HTR-8/SVneo (cell line): ENCODE measurements around a stretch of chr7.

GRCh38 chr7:99572340-99572905 is 14.0 kb downstream of the ZNF655 start:
- RRBS = no CpG with 5 or more reads among the region's 4 CpGs

DNA sequence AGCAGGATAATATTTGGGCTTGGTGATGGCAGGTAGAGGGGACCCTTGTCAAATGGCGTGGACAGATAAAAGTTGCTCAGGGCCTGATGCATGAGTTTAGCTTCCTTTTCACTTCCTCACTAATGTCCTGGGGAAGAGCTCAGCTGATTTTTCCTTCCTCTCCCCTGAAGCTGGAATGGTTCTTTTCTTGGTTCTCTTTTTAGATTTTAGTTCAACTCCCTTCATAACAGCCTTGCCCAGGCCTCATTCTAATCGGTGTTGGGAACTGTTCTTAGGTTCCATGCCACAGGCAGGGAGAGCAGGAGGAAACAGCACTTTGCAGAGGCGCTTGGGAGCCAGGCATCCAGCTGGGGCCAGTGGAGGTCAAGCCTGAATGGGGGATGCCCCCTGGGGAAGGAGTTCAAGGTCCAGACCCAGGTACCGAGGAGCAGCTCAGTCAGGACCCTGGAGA is 4.4 kb downstream of the ZSCAN25 start:
- RRBS = no CpG with 5 or more reads among the region's 4 CpGs

GRCh38 chr7:99625729-99626453 is 9.1 kb downstream of the ZSCAN25 start:
- RRBS = no CpG with 5 or more reads among the region's 10 CpGs

DNA sequence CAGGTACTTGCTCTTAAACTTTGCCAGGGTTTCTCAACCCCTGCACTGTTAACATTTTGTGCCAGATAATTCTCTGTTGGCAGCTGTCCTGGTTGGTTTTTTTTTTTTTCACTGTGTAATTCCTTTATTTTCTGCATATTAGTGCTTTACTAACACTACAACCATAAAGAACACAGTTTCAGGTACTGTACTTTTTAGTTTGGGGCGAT is 18.2 kb downstream of the ZSCAN25 start:
- RRBS = no CpG with 5 or more reads among the region's 1 CpG

- RRBS = no CpG with 5 or more reads among the region's 12 CpGs
Measured at GRCh38 chr7:99859931-99860818, 16.7 kb downstream of the OR2AE1 start.

- RRBS = no CpG with 5 or more reads among the region's 1 CpG
Measured at GRCh38 chr7:99889837-99890063, 12.9 kb upstream of the OR2AE1 start.

DNA sequence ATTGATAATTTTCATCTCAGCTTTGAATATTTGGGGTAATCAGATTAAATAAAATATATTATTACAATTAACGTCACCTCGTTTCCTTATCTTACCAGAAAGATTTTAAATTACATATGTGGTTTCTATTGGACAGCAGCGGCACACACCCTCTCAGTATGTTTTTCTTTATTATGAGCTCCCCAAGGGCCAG is 849 bp downstream of the TRIM4 start:
- RRBS = no CpG with 5 or more reads among the region's 3 CpGs

GRCh38 chr7:100034102-100035320 is 15.1 kb upstream of the ZSCAN21 start:
- RRBS = no CpG with 5 or more reads among the region's 18 CpGs

DNA sequence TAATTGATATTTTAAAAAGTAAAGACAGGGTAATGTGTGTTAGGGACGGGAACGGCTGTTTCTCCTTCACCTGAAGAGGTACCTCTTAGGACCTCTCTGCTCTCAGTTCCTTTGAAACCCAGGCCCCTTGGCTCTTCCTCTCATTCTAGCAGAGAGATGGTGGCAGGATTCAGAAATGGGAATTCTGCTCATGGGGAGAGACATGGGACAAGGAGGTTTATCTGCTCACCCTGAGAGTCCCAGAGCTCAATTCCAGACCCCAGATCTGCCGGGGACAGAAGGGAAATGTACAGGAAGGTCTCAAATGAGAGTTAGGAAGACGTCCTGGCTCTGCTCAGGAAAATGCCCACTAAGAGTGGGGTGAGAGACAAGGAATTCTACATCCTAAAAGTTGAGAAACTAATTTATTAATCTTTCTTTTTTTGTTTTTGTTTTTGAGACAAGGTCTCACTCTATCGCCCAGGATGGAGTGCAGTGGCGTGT is 8.6 kb downstream of the ZNF3 start:
- RRBS = no CpG with 5 or more reads among the region's 6 CpGs

DNA sequence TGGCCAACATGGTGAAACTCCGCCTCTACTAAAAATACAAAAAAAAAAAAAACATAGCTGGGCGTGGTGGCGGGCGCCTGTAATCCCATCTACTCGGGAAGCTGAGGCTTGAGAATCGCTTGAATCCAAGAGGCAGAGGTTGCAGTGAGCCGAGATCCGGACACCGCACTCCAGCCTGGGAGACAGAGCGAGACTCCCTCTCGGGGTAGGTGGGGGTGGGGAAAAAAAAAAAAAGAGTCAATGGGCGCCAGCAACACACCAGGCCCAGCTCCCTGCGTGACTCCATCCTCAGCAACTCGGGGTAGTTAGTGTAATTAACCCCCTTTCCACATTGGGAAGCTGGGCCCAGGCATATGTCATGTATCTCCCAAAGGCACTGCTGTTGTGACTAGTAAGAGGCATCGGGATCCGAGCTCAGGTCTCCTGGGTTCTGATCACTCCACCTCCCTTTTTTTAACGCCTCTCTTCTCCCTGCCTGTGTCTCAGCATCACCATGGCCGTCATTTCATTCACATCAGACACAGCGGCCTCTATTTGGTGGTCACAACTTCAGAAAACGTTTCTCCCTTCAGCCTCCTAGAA is 837 bp downstream of the AP4M1 start:
- RRBS = no CpG with 5 or more reads among the region's 20 CpGs

- RRBS = 31% methylated on average over 5 of the region's 18 CpGs
Measured at GRCh38 chr7:100118774-100119160, 391 bp downstream of the TAF6 start.

- RRBS = 0% methylated on average over 5 of the region's 29 CpGs
Measured at GRCh38 chr7:100148340-100148817, 339 bp upstream of the LAMTOR4 start.

- RRBS = 85% methylated on average over 6 of the region's 12 CpGs
Measured at GRCh38 chr7:100157279-100157663, 1.3 kb downstream of the TRAPPC14 start.

DNA sequence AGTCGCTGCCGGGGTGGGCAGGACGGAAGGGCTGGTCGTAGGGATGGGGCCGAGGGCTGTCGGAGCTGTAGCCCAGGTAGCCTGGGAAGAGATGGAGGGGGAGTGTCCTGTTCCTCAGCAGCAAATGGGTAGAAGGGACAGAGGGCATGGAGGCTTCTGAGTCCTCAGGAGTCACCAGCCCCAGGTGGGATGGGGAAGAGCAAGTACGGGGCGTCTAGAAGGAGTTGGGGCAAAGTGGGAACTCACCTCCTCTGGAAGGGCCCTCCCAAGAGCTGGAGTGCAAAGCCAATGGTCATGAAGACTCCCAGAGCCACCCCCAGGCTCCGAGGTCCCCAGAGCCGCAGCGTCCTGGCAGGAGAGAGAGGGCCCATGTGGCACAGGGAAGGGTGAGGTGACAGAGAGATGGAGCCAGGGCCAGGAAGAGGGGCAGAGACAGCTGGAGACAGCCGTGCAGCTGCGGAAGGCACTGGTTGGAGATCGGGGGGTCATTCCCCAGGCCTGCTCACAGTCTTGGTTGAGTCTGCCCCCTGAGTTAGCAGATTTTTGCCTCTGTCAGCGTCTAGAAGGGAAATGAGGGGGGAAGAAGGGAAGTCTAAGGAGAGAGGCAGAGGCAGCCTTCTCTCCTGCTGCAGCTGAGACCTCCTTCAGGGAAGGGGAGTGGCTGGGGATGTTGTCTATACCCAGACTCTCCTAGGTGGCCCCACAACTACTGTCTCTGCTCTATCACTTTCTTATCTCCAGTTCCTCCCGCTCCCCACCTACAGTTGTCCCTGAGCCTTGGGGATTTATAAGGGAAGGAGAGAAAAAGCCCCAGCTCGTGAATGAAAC is 1.5 kb downstream of the GAL3ST4 start:
- RRBS = 80% methylated on average over 1 of the region's 17 CpGs

GRCh38 chr7:100338044-100338580 is 19.8 kb upstream of the PILRB start:
- RRBS = 9% methylated on average over 1 of the region's 14 CpGs

DNA sequence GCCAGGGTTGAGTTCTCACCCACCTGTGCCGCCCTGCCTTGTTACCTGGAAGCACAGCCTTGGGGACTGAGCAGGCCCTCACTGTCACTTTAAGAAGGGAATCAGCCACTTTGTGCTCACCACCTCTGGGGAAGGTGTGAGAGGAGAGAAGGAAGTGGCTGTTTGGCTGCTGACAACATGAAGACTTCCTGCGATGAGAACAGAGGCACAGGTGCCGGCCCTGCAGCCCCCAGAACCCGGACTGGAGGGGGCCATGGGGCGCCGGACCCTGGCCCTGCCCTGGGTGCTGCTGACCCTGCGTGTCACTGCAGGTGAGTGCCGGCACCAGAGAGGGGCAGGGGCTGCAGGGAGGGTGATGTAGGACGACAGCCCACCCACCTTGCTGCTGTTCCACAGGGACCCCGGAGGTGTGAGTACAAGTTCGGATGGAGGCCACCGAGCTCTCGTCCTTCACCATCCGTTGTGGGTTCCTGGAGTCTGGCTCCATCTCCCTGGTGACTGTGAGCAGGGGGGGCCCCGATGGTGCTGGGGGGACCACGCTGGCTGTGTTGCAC is 5.7 kb upstream of the PILRB start:
- RRBS = no CpG with 5 or more reads among the region's 16 CpGs

GRCh38 chr7:100352722-100353395 is 5.1 kb upstream of the PILRB start:
- RRBS = no CpG with 5 or more reads among the region's 19 CpGs

DNA sequence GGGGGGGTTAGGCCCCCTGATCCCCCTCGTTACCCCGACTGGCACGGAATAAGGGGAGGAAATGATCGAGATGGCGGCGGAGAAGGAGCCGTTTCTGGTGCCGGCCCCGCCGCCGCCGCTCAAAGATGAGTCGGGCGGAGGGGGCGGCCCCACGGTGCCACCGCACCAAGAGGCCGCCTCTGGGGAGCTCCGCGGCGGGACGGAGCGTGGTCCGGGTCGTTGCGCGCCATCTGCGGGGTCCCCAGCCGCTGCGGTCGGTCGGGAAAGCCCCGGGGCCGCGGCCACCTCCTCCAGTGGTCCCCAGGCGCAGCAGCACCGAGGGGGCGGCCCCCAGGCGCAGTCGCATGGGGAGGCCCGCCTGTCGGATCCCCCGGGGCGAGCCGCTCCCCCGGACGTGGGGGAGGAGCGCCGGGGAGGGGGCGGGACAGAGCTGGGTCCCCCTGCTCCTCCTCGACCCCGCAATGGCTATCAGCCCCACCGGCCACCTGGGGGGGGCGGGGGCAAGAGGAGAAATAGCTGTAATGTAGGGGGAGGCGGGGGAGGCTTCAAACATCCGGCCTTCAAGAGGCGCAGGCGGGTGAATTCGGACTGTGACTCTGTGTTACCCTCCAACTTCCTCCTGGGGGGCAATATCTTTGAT is 447 bp downstream of the MEPCE start:
- RRBS = 1% methylated on average over 36 of the region's 59 CpGs